GM06990 (cell line): ENCODE measurements around a stretch of chr19.

- RRBS = 88% methylated on average over 14 of the region's 41 CpGs
These were observed 17.3 kb upstream of the PLPP2 start for GRCh38 chr19:308496-308980.

GRCh38 chr19:425336-425737, 16.4 kb upstream of the C2CD4C start:
- RRBS = no CpG with 5 or more reads among the region's 16 CpGs

- RRBS = 59% methylated on average over 8 of the region's 53 CpGs
These were observed 18.2 kb upstream of the C2CD4C start for GRCh38 chr19:426989-427746.

GRCh38 chr19:488922-490031, 7.0 kb upstream of the MADCAM1 start:
- RRBS = 33% methylated on average over 30 of the region's 118 CpGs

GRCh38 chr19:508078-508565, 825 bp downstream of the TPGS1 start:
- RRBS = no CpG with 5 or more reads among the region's 22 CpGs

GRCh38 chr19:518238-518745, 11.0 kb downstream of the TPGS1 start:
- RRBS = 32% methylated on average over 2 of the region's 5 CpGs

- RRBS = 89% methylated on average over 17 of the region's 45 CpGs
These were observed 4.6 kb upstream of the GZMM start for GRCh38 chr19:538979-539853.

GRCh38 chr19:551035-551684, 7.3 kb downstream of the GZMM start:
- RRBS = no CpG with 5 or more reads among the region's 36 CpGs

DNA sequence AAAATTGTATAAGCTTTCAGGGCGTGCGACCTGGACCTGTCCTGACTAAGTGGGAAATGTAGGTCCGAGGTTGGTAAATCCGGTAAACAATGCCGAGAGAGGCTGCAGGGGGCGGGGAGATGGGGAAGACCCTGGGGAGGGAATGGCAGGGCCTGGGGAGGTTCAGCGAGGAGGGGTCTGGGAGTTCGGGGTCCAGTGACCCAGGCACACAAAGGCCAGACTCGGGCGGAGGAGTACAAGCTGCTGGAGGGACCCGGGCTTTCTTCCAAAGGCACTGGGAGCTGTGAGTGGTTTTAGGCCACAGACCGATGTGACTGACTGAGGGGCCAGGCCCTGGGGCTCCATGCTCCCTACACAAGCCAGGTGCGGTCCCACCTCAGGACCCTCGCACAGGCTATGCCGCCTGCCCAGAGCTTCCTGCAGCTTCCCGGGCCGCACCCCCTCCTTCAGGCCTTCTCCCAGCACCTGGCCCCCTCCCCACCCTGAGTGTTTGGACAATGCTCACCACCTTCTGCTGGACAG, 3.1 kb upstream of the HCN2 start:
- RRBS = no CpG with 5 or more reads among the region's 17 CpGs

- RRBS = 3% methylated on average over 52 of the region's 72 CpGs
These were observed 4.1 kb downstream of the FSTL3 start for GRCh38 chr19:680197-680691.

DNA sequence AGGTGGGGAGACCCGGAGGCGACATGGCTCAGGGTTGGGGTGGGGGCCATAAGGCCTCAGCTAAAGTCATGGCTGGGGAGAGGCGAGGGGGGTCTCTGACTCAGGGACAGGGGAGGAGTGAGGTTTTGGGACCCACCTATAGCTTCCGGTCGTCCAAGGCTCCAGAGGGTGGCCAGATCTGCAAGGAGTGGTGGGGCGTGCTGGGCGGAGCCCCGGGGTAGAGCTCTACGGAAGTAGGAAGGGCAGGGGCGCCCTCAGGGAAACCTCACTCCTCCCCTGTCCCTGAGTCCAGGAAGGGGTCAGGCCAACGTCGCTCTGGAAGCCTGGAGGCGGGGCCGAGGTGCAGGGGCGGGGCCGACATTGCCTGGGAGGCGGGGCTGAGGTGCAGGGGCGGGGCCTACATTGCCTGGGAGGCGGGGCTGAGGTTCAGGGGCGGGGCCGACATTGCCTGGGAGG, 5.2 kb upstream of the PALM start:
- RRBS = 57% methylated on average over 5 of the region's 21 CpGs

DNA sequence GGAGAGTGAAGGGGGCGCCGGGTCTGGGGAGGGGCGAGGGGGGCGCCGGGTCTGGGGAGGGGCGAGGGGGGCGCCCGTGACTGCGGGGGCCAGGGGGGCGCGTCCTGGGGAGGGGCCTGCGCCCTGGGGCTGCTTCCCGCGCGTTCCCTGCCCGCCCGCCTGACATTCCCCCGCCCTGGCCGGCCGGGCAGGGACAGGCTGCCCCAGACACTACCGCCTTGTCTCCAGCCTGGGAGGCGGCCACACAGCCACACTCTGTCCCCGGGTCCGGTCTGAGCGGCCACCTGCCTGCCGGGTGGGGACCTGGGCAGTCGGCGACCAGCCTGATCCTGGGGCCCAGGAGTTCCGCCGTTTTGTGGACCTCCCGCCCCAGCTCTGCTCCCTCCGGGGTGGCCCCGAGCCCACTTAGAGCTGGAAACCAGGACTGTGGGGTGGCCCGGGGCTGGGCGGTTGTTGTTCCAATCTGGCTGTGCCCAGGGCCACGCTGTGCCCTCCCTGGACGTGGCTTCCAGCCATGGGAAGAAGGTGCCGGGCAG, 11.9 kb downstream of the PALM start:
- RRBS = 35% methylated on average over 14 of the region's 38 CpGs

GRCh38 chr19:792400-792780, 4.9 kb upstream of the PTBP1 start:
- RRBS = no CpG with 5 or more reads among the region's 10 CpGs

- RRBS = no CpG with 5 or more reads among the region's 39 CpGs
These were observed 5.6 kb downstream of the PTBP1 start for GRCh38 chr19:802594-803470.

- RRBS = 98% methylated on average over 8 of the region's 66 CpGs
These were observed 6.8 kb downstream of the PLPPR3 start for GRCh38 chr19:814621-815618.

DNA sequence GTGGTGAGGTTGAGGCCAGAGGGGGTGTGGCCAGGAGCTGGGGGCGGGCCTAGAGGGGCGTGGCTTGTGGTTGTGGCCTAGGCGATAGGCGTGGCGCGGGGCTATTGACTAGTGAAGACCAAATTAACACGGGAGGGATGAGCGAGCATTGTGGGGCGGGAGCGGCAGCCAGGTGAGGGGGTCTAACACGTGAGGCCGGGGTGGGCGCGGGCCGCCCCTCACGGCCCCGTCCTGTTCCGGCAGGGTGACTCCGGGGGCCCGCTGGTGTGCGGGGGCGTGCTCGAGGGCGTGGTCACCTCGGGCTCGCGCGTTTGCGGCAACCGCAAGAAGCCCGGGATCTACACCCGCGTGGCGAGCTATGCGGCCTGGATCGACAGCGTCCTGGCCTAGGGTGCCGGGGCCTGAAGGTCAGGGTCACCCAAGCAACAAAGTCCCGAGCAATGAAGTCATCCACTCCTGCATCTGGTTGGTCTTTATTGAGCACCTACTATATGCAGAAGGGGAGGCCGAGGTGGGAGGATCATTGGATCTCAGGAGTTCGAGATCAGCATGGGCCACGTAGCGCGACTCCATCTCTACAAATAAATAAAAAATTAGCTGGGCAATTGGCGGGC, 3.5 kb downstream of the CFD start:
- RRBS = 27% methylated on average over 26 of the region's 45 CpGs

GRCh38 chr19:870530-870917, 11.1 kb downstream of the CFD start:
- RRBS = 86% methylated on average over 3 of the region's 16 CpGs

GRCh38 chr19:933243-933703, 7.4 kb downstream of the ARID3A start:
- RRBS = 39% methylated on average over 11 of the region's 23 CpGs

DNA sequence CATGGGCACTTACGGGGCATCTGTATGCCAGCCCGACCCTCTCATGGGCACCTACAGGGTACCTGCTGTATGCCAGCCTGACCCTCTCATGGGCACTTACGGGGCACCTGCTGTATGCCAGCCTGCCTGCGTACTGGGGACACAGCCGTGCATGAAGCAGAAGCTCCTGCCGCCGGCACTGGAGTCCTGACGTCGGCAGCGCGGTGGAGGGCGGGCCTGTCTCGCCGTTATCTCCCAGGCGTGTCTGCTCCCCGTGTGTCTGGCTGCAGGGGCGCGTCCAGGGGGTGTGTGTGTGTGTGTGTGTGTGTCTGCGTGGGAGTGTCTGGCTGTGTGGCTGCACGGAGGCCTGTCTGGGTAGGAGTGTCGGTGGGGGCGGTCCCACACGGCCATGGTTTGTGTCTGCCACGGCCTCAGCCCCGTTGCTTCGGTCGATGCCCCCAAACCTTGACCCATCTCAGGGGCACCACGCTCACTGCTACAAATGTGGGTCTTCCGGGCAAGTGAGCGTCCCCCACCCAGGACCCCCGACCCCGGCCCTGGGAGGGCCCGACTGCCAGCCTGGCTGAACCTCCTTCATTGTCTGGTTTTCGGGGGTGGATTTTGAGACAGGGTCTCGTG, 18.3 kb downstream of the ARID3A start:
- RRBS = no CpG with 5 or more reads among the region's 35 CpGs

DNA sequence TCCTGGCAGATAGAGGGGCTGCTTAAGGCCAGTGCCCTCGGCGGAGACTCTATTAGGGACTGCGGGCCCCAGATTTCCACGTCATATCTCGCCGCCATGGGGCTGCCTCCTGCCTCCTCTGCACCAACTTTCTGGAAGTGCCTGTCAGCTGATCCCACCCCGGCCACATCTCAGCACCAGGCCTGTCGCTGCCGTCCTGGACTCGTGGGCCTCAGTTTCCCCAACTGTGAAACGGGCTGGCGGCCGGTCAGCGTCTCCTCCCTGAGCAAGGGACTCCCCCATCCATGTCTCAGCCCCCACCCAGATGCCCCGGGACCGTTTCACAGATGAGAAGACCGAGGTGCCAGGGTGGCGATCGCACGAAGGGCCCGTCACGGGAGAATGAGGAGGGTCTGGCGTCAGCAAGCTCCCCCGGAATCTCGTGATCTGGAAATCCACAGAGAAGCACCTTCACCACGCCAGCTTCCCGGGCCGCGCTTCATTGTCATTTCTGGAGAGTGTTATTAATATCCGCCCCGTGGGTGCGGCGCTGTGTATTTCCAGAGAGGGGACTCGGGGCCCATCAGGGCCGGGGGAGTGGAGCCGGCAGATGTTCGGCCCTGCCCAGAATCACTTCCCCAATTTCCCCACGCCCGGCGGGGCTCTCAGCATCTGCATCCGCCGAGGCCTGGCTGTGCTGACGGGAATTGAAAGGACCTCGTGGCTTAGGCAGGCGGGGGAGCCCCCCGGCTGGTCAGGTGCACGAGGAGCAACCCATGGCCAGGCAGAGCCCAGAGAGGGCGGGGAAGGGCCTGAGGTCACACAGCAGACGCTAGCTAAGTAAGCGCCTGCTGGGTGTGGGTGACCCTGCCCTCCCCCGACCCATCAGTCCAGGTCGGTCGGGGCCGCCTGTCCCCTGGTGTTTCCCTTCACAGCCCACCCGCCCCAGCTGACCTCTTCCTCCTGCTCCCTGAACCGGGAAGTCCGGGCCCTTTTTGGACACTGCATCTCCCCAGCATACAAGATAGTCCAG, 21.7 kb downstream of the ARID3A start:
- RRBS = 5% methylated on average over 28 of the region's 57 CpGs